Umbilical cord (tissue), 2 donors: ENCODE data around the genes GID8, CHRNA4, HELZ2 and TNFRSF6B.

DNA sequence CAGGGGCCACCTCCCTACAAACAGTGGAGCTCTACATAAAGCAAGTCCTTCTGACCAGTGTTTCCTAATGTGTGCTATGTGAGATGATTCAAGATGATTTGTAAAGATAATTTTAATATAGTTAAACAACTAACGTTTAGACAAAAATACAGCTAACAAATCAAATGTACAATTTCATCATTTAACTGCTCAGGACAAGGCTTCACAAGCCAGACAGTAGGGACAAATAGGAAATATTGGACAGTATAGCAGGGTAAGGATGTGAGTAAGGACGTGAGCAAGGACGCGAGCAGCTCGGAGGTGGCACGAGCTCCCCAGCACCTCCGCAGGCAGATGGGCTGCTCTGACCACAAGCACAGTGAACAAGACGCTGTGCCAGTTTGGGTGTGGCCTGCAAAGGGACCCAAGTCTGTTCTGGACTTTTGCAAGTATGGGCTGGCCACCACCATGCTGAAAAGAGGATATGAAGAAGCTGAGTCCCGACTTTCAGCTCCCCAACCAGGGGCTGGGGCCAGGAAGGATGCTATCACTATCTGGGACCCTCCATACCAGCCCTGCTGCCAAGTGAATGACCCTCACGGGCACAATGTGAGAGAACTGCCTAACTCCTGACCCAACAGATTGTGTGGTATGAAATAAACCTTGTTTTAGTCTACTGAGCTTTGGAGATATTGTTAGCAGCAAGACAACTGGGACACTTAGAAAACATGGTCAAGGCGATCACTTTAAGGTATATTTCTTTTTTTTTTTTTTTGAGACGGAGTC lies 14.4 kb downstream of the DIDO1 start:
- RAMPAGE, long total RNA: no peak

- RAMPAGE, long total RNA: no peak
Measured at GRCh38 chr20:62927852-62928941, 1.9 kb upstream of the DIDO1 start.

DNA sequence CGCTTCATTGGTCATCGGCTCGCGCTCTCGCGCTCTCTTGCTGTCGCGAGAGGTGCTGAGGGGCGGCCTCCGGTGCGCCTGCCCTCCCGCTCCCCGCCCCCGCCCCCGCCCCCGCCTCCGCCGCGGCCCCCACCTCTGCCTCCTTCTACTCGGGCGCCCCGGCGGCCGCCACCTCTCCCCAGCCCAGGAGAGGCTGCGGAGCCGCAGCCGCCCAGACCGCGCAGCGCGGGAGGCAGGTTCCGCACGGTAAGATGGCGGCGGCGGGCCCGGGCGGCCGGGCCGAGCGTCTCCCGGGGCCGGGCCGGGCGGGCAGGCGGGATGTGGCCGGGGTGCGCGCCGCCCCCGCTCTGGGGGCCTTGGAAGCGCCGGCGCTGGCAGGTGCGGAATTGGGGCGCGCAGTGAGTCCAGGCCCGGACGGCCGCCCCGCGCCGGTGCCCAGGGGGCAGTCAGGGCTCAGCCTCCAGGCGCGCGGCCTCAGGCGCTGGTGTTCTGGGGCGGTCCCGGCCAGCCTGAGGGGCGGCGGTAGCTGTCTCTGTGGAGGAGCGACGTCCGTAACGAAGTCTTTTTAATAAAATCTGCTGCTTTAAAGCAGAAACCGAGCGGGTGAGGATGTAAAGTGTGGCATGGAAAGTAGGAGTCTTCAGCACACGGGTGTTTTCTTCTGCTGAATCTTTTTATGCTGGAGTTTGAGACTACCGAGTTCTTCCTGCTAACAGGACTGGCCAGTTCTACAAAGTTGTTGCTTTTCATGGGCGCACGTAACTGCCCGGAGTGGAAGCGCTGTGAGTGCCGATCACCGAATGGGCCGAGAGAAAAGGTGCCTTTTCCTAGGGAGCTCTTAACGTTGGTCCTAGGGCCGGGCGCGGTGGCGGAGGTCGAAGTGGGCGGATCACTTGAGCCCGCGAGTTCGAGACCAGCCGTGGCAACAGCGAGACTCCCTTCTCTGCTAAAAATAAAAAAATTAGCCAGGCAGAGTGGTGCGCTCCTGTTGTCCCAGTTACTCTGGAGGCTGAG lies at the start of gene GID8:
Gene GID8 (plus strand): TSS at position 140 of the 1,014 bp plus-strand sequence.
- RAMPAGE, long total RNA: no peak

DNA sequence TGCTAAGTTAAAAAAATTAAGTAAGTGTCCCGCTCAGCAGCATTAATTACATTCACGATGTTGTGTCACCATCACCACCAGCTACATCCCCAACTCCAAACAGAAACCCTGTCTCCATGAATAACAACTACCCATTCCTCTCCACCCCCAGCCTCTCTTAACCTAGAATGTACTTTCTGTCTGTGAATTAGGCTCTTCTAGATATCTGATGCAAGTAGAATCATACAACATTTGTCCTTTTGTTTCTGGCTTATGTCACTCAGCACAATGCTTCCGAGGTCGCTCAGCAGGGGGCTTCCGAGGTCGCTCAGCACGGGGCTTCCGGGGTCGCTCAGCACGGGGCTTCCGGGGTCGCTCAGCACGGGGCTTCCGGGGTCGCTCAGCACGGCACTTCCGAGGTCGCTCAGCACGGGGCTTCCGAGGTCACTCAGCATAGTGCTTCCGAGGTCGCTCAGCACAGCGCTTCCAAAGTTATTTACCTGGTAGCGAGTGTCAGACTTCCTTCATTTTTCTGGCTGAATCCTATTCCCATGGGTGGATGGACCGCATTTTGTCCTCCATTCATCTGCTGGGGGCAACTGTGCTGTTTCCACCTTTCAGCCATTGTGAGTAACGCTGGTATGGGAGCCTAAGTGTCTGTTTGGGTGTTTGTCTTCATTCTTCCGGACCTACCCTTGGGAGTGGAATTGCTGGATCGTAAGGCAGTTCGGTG lies 31.0 kb upstream of the BHLHE23 start:
- RAMPAGE, long total RNA: no peak

DNA sequence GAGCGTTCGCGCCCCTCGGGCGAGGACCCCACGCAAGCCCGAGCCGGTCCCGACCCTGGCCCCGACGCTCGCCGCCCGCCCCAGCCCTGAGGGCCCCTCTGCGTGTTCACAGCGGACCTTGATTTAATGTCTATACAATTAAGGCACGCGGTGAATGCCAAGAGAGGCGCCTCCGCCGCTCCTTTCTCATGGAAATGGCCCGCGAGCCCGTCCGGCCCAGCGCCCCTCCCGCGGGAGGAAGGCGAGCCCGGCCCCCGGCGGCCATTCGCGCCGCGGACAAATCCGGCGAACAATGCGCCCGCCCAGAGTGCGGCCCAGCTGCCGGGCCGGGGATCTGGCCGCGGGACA lies 37.5 kb downstream of the YTHDF1 start:
- RAMPAGE, long total RNA: no peak

- RAMPAGE, long total RNA: no peak
Measured at GRCh38 chr20:63335753-63336203, 25.4 kb downstream of the CHRNA4 start.

DNA sequence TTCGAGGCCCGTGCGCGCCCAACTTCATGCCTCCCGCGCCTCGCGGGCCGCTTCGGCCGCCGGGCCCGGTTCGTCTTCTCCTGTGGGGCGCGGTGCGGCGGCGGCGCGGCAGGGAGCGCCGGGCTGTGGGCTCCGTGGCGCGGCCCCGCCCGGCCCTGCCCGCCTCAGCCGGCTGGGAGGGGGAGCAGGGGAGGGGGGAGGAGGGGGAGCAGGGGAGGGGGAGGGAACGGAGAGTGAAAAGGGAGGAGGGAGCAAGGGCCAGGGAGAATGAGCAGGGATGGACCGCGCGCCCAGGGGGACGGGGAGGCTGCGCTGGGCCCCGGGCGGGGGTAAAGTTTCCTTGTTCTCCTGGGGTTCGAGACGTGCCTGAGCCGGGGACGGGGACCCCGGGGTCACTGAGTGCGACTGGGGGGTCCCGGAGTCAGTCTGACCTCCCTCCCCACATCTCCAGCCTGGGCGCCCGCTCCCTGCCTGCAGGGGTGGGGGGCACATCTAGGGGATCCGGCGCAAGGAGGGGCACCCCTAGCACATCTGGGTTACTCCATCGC lies at the start of gene CHRNA4:
Gene CHRNA4 (minus strand): TSS at position 131 of the 548 bp plus-strand sequence.
- RAMPAGE, long total RNA: no peak

DNA sequence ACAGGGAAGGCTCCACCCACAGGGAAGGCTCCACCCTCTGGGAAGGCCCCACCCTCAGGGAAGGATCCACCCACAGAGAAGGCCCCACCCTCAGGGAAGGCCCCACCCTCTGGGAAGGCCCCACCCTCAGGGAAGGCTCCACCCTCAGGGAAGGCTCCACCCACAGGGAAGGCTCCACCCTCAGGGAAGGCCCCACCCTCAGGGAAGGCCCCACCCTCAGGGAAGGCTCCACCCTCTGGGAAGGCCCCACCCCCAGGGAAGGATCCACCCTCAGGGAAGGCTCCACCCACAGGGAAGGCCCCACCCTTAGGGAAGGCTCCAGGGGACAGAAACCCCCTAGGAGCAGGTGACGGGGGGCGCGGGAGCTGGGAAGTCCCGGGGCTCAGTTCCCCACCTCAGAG lies 39.9 kb downstream of the KCNQ2 start:
- RAMPAGE, long total RNA: no peak

GRCh38 chr20:63434648-63435229 lies 37.7 kb downstream of the KCNQ2 start:
- RAMPAGE, long total RNA: no peak

DNA sequence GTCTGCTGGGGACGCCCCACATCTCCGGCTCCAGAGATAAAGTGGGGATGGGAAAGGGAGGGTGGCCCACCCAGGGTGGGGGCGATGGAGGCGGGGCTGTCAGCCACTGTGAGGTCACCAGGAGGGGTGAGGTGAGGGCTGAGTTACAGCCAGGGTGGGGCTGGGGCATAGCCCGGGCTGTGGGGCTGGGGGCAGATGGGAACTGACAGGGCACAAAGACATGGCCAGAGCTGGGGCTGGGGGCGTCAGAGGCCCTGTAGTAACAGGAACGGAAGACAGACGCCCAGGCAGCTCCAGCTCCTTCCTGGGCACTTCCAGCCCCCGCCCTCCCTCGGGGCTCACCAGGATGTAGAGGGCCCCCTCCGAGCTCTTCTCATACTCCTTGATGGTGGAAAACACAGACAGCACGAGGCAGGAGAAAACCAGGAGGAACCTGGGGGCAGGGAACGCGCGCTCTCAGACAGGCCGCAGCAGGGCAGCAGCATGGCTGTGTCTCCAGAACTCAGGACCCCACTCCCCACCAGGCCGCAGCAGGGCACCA lies 26.0 kb downstream of the KCNQ2 start:
- RAMPAGE, long total RNA: no peak

DNA sequence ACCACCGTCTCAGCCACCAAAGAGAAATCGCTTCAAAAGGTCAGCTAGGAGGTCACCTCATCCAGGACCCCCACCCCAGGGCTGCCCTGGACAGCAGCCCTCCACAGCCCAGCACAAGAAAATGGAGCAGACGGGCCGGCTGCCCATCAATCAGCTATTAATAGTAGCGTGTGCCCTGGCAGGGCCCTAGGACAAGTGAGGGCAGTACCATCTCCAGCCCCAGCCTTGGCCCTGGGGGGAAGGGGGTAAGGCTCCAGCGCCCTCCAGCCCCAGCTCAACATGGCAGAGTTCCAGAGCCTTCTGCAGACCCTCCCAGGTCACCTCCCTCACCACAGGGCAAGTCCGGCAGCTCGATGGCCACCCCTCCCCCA lies 1.8 kb downstream of the EEF1A2 start:
- RAMPAGE, long total RNA: no peak

GRCh38 chr20:63522479-63522830 lies 1.9 kb downstream of the PPDPF start:
- RAMPAGE, long total RNA: no peak

DNA sequence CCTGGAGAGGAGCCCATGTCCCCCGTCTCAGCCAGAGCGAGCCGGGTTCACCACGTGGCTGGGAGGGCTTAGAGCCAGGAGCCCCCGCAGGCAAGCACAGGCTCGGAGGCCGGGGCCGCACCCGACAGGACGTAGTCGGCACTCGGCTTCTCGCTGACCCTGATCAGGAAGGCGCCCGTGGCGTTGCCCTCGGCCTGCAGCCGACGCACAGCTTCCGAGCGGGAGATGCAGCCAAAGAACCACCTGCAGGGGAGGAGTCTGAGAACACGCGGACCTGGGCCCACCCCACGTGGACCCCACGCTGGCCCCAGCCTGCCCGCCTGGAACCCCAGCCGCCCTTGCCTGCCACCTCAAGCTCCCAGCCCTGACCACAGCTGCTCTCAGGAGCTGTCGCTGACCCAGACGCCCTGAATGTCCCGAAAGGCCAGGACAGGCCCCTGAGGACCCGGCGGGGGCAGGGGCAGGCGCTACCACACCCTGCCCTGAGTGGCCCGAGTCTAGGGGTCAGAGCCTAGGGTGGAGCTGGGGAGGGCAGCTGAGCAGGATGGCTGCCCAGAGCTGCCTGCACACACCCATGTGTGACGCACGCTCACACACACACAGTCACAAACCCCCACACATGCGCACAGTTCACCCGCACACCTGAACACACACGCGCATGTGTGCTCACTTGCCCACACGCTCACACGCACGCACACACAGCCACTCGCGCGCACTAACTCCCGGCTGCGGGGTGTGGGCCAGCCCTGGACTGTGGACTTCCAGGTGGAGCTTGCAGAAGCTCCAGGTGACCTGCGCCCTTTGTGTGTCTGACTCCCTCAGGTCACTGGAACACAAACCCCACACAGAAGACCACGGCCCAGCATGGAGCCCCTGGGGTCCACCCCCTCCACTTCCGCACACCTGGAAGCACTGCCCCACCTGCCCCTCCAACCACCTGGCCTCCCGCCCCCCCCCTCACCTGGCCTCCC lies 2.1 kb downstream of the PTK6 start:
- RAMPAGE, long total RNA: no peak

DNA sequence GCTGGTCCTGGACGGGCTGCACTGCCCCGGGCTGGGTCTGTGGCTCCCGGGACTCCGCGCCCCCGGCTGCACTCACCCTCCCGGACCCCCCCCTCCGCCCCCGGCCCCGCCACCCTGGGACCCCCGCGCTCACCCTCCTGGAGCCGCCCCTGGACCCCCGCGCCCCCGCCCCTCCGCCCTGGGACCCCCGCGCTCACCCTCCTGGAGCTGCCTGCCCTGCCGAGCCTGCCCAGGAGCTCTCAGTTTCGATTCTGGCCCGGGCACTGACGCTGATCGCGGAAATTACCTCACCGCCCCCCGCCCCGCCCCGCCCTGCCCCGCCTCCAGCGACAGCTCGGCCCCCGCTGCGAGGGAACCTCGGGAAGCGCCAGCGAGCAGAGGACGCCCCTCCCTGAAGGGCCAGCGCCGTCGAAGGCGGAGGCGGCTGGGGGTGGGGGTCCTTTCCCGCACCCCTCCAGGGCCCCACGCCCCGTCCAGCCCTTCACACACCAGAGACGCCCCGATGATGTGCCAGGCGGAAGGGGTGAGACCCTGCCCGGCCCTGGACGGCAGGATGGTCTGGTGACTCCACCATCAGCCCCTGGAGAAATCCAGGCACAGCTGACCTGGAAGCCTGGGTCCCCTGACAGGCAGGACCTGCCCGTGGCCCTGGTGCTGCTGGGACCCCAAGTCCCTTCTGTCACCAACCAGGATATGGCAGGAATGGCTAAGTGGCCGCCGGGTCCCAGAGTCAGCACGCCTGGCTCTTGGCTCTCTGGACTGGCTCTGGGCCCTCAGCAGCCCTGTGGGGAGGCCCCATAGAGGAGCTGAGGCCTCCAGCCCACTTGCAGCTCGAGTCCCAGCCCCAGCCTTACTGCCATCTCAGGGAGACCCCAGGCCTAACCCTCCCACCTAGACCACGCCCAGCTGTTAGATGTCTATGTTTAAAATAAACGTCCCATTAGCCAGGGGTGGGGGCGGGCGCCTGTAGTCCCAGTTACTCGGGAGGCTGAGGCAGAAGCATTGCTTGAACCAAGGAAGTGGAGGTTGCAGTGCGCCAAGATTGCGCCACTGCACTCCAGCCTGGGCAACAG lies at the start of gene HELZ2:
Gene HELZ2 (minus strand): TSS at position 253 of the 1,073 bp plus-strand sequence.
- RAMPAGE, long total RNA: no peak

DNA sequence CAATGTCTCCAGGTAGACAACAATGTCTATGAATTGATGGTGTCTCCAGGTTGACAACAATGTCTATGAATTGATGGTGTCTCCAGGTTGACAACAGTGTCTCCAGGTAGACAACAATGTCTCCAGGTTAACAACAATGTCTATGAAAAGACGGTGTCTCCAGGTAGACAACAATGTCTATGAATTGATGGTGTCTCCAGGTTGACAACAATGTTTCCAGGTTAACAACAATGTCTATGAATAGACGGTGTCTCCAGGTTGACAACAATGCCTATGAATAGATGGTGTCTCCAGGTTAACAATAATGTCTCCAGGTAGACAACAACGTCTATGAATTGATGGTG lies 5.9 kb upstream of the HELZ2 start:
- RAMPAGE, long total RNA: no peak

GRCh38 chr20:63635712-63636283 lies 8.9 kb upstream of the GMEB2 start:
- RAMPAGE, long total RNA: no peak

DNA sequence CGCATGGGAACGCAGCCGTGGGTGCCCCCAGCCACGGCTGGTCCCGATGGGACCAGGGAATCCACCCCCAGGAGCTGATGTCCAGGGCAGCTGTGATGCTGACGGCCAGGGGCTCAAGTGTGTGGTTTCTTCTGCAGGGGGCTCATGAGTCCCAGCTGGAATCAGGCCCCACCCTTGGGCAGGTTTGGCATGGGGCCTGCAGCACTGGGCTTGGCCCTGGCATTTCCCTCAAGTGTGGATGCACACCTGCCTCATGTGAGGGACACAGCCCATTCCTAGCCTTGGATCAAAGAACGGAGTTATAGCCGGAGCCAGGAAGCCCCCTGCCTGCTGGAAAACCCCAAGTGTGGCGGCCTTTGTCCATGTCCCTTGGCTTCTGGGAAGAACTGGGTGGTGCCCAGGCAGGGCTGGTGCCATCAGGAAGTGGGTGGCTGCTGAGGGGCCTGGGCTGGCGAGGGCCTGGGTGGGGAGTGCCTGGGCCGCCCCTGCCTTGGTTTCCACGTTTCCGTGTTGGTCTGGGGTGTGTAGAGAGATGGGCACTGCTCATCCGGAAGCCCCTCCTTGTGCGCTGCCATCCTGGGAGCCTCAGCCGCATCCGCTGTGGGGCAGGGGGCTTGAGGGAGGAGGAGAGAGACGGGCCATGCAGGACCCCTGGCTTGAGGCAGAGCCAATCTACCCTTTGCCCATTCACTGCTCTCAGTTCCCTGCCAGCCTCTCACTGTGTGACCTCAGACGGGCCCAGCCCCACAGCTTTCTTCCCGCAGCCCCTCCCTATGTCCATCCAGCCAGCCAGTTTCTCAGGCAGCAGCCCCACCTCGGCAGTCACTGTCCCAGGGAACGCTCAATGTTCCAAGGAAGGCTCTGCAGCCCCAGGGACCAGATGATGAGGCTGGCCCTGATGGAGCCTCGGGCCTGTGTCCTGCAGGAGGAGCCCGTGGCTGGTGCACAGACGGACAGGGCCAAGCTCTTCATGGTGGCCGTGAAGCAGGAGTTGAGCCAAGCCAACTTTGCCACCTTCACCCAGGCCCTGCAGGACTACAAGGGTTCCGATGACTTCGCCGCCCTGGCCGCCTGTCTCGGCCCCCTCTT lies 4.2 kb upstream of the TNFRSF6B start:
- RAMPAGE, long total RNA: no peak

- RAMPAGE, long total RNA: no peak
Measured at GRCh38 chr20:63696113-63697058, at the start of gene TNFRSF6B. Gene TNFRSF6B (plus strand): TSS chr20:63696652.

- RAMPAGE, long total RNA: no peak
Measured at GRCh38 chr20:63765144-63765597, 25.6 kb downstream of the SLC2A4RG start.

- RAMPAGE, long total RNA: no peak
Measured at GRCh38 chr20:63860256-63860932, 904 bp upstream of the ABHD16B start.